Measurements from ENCODE around the genes GMEB1 and YTHDF2.

GRCh38 chr1:27789405-27790008 lies 16.5 kb downstream of the STX12 start:
- CAGE, long polyA plus RNA = no peak
- RRBS = no CpG with 5 or more reads among the region's 4 CpGs

GRCh38 chr1:27817136-27817754 lies 13.3 kb upstream of the PPP1R8 start:
- CAGE, long polyA plus RNA = no peak
- RRBS = no CpG with 5 or more reads among the region's 2 CpGs

GRCh38 chr1:27876127-27876649 lies 3.8 kb downstream of the THEMIS2 start:
- CAGE, long polyA plus RNA = no peak
- RRBS = no CpG with 5 or more reads among the region's 7 CpGs

GRCh38 chr1:27887638-27887955 lies 15.3 kb downstream of the THEMIS2 start:
- CAGE, long polyA plus RNA = no peak
- RRBS = no CpG with 5 or more reads among the region's 2 CpGs

GRCh38 chr1:27961034-27961493 lies 1.3 kb downstream of the XKR8 start:
- CAGE, long polyA plus RNA = no peak
- RRBS = no CpG with 5 or more reads among the region's 6 CpGs

DNA sequence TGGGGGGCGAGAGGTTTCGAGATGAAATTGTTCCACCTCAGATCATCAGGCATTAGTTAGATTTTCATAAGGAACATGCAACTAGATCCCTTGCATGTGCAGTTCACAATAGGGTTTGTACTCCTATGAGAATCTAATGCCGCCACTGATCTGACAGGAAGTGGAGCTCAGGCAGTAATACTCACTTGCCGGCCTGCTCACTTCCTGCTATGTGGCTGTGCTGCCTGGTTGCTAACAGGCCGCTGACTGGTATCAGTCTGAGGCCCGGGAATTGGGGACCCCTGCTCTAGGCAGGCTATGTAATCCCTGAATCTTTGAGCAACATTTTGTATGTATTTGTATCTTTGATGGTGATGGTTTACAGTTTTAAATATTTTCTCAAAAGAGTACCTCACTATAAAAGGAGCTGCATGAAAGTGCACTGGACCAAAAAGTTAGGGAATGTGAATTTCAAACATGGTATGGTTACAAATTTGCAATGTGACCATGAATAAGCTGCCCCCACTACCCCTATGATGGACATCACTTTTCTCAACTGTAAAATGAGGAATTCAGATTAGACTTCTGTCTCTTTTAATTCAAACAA lies 32.6 kb downstream of the XKR8 start:
- CAGE, long polyA plus RNA = no peak
- RRBS = 75% methylated on average over 3 of the region's 6 CpGs

DNA sequence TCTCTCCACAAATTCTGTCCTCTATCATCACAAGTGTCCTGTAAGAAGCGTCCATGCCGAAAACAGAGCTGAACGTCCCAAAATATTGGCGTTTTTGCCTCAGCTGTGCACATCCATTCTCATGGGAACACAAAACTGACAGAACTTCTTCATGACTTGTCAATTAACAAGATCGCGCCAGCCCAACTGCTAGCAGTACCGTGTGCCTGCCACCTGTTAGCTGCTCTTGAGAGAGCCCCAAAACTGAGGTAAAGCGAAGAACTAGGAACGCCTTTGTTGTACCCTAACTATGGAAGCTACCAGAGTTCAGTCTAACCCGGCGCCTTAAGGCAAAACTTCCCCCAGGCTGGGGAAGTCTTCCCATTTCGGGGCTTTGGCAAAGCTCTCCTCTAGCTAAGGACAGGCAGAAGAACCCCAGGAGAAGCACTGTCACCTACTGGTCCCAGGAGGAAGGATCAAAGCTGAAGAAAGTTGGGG lies 784 bp downstream of the EYA3 start:
- CAGE, long polyA plus RNA = no peak
- RRBS = no CpG with 5 or more reads among the region's 12 CpGs

DNA sequence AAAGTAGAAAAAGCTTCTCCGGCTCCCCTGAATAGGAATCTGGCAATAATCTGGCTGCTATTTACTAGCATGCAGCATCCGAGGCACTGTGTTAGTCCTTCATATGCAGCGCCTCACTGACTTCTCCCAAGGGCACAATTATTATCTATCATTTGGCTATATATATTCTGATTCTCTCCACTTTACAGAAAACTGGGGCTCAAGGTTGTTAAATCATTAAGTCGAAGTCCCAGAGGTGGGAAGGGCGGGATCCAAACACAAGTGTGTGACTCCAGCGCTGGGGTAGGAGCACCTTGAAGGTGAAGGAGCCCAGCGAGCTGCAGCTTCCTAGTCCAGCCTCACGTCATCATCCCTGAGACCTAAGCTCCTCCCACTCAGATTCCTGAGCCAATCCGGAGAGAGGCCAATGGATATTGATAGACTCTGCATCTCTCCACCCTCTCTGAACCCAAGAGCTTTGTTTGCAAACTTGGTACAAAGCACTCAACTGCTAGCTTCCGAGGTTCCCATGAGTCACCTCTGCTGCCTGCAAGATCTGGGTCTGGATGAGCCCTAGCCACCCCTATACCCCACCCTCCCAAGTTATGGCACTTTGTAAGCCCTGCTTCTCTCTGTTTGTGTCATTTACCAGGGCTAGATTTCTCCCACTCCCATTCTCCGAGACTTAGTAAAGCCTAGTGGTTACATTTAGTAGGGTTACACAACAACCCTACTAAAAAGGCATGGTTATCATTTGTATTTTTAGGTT lies 16.7 kb upstream of the EYA3 start:
- CAGE, long polyA plus RNA = no peak
- RRBS = no CpG with 5 or more reads among the region's 11 CpGs

DNA sequence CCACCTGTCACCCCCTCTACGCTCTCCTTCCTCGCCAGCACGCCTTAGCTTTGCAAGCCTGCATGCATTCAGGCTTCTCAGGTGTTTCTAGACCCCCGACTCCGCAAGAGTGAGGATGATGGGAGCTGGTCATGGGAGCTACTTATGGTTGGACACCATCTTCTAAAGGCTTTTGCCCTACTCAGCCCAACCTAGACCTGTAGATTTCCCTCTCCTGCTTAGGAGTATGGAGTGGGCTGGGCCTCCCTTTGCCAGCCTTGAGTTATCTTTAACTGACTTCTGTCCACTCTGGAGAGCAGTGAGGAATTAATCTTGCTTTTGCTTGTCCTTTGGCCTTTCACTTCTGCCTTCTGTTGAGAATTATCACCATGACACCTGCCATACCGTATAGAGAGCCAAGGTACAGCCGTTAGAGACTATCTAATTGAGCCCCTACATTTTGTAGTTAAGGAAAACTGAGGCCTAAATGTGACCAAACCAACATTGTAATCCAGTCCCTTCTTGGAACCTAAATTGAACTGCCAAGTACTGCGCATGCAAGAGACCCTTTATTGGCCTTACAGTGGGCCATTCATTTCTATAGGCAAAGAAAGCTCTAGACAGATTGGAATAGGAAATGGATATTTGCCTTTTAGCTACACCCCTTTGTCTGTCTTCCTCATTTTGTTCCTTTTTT lies 1.1 kb downstream of the ATP5IF1 start:
- CAGE, long polyA plus RNA = no peak
- RRBS = no CpG with 5 or more reads among the region's 8 CpGs

DNA sequence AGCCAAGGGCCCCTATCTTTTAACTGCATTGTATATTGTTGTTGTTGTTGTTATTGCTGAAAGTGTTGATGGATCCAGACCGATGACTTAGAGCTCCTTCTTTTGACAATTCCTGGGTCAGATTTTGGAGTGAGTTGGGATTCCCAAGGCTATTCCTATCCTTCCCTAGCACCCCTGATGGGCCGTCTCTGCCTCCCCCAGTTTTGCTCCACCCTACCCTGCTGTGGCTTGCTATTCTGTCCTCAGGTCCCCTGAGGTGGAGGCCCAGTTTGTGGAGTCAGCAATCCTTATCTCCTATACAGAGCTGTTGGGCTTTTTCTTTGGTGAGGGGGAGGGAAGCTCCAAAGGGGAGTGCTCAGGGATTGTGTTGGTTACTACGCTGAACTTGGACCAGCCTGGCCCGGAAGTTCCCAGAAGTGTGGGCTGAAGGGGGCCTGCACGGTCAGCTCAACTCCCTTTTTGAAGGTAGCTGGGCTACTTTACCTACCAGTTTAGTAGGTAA lies 7.6 kb downstream of the SESN2 start:
- CAGE, long polyA plus RNA = no peak
- RRBS = no CpG with 5 or more reads among the region's 5 CpGs

- CAGE, long polyA plus RNA = no peak
- RRBS = no CpG with 5 or more reads among the region's 10 CpGs
These were observed 13.3 kb downstream of the SESN2 start for GRCh38 chr1:28272523-28273076.

DNA sequence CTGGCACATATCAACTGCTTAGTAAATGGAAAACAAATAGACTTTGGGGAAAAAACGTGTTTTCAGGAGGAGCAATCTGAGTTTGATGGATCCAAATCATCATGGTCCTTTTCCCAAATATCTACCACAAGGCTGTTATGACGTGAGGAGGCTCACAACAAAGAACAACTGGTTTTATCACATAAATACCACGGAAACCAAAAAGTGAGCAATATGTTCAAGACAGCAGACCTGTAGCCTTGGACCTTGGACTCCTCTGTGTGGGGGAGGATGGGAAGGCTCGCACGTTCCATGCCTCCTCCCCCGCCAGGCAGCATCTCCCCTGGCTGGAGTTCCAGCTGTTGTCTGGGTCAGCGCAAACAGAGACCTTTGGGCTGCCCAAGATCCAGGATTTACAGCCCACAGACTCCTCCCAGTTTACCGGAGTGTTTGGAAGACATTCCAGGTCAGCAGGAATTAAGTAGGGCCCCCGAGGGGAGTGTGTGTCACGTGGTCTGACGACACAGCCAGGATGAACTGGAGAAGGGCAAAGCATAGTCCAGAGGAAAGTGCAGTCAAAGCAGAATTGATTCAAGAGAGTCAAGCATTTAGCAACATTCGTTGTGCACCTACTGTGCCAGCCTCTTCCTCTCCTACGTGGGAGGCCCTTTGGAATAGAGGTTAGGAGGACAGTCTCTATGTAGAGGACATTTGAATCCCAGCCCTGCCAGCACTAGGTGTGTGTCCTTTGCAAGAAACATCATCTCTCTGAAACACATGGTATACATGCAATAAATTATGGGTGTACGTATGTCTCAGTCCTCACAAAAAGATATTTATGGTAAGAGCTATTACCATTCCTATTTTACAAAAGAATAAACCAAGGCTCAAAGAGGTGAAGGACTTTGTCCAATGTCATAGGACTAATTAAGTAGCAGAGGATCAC lies 32.1 kb upstream of the MED18 start:
- CAGE, long polyA plus RNA = no peak
- RRBS = no CpG with 5 or more reads among the region's 14 CpGs

- CAGE, long polyA plus RNA = no peak
- RRBS = no CpG with 5 or more reads among the region's 6 CpGs
These were observed 14.9 kb upstream of the MED18 start for GRCh38 chr1:28313841-28314495.

DNA sequence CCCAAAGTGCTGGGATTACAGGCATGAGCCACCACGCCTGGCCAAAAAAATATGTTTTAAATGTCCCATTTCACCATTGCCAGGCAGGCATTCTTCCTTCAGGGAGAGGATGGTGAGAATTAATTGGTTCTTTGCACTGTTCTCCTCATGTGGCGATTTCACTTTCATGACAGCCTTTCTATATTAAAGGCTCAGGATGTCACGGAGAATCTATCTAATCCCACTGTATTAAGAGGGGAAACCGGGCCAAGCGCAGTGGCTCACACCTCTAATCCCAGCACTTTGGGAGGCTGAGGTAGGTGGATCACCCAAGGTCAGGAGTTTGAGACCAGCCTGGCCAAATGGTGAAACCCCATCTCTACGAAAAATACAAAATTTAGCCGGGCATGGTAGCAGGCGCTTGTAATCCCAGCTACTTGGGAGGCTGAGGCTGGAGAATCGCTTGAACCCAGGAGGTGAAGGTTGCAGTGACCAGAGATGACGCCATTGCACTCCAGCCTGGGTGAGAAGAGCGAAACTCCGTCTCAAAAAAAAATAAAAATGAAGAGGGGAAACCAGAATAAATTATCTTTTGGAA lies 6.5 kb downstream of the MED18 start:
- CAGE, long polyA plus RNA = no peak
- RRBS = no CpG with 5 or more reads among the region's 12 CpGs

- CAGE, long polyA plus RNA = no peak
- RRBS = no CpG with 5 or more reads among the region's 3 CpGs
These were observed 47.9 kb downstream of the PHACTR4 start for GRCh38 chr1:28417271-28418020.

DNA sequence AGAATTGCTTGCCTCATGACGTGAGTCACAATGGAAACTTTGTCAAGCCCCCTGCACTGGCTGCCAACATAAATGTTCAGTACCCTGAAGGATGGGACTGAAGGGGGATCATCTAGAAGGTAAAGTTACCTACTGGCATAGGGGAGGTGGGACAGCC lies 4.0 kb downstream of the RCC1 start:
- CAGE, long polyA plus RNA = no peak
- RRBS = no CpG with 5 or more reads among the region's 1 CpG

DNA sequence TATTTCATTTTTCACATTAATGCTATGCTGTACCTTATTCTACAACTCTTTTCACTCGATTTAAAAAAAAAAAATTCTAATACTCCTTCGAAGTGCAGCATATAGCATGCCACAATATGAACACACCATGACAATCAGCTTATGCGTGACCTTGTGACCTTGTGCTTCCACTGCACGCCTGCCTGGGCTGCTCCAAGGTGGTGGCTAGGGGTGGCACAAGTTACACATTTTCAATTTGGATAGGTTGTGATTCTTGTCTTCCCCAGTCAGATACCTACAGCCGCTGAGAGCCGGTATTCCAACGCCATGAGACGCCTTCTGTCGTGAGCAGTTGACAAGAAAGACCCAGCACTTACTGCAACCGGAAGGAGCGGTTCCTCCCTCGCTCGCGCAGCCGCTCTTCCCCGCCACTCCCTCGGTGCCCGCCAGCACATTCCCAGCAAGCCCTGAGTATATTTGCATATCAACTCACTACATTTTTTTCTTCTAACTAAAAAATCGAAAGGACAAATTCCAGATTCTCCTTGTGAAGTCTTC lies 5.1 kb upstream of the TAF12 start:
- CAGE, long polyA plus RNA = no peak
- RRBS = 3% methylated on average over 5 of the region's 19 CpGs

GRCh38 chr1:28668529-28669308 lies at the start of gene GMEB1:
Gene GMEB1, plus strand, starts transcription at chr1:28668784.
- CAGE, long polyA plus RNA = start-site peak on the plus strand at chr1:28668779-28668833, 259 and 188 reads in 2 replicates
- RRBS = 4% methylated on average over 25 of the region's 100 CpGs

DNA sequence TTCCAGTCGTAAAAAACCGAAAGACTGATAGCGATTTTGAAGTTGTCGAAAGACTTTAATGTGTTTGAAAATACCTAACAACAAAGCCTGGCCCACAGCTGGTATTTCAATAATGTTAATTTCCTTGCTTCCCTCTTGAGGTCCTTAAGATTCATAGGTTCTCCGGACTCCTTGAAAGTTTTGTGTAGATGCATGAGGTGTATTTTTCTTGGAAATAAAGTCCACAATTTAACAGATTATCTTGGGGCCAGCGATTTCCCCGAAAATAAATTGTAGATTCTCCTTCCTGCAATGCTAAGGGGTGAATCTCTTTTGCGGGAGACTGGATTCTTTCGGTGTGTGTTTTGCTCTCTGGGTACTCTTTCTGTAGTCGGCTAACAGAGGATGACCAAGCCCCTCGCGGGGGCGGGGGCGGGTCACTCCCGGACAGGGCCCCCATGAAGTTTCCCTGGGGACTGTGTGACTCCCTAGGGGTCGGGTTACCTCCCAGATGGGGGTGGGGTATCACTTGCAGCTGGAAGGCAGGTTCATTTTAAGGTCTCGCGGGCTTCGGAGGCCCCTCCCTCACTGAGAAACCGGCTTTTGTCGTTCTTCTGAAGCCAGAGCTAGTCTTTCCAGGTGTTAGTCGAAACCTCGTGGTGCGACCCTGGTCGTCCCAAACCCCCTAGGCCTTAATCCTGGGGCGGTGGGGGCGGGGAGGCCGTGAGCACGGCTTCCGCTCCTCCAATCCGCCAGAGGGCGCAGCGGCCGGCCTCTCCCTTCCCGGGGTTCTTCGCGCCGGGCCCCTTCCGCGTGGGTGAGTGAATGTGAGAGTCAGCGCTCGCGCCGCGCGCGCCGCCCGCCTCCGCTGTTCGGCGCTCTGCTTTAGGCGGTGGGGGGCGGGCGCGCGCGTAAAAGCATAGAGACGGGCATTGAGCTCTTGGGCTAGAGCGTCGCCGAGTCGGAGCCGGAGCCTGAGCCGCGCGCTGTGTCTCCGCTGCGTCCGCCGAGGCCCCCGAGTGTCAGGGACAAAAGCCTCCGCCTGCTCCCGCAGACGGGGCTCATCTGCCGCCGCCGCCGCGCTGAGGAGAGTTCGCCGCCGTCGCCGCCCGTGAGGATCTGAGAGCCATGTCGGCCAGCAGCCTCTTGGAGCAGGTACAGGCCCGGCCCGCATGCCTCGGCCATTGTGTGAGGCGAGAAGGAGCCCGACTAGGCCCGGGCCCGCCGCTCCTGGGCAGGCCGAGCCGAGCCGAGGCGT lies at the start of gene YTHDF2:
Gene YTHDF2 (plus strand): TSS at position 927 of the 1,237 bp plus-strand sequence.
- CAGE, long polyA plus RNA = start-site peak on the plus strand centred at position 998 of the sequence, 144 bp wide, 1,096 and 589 reads in 2 replicates
- RRBS = 1% methylated on average over 18 of the region's 99 CpGs

- CAGE, long polyA plus RNA = no peak
- RRBS = under 1% methylated on average over 23 of the region's 62 CpGs
These were observed 775 bp downstream of the YTHDF2 start for GRCh38 chr1:28737251-28738178.